Kidney epithelial cell (primary cell): Measurements from ENCODE around the gene ZNF469.

GRCh38 chr16:87836986-87837838 lies 32.1 kb downstream of the SLC7A5 start:
- RAMPAGE, long total RNA: no peak
- RRBS: no CpG with 5 or more reads among the region's 25 CpGs

DNA sequence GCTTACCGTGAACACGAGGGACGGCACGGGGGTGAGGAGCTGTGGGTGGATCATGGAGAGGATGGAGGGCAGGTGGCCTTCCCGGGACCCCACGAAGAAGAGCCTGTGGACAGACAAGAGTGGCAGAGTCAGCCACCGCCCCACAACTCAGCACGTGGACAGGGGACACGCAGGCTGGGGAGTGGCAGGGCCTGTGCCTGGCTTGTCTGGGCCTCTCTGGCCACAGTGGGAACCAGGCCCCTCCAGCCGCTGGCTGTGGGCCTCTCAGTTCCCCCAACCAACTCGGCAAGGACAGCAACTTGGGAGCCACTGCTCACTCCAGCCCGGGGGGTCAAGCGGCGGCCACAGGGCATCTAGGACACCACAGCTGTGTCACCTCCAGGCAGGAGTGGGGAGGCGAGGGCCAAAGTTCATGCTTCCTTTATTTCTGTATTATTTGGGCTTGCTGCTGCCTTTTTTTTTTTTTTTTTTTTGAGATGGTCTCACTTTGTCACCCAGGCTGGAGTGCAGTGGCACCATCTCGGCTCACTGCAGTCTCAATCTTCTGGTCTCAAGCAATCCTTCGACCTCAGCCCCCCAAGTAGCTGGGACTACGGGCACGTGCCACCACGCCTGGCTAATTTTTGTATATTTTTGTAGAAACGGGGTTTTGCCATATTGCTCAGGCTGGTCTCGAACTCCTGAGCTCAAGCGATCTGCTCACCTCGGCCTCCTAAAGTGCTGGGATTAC lies 31.3 kb downstream of the SLC7A5 start:
- RAMPAGE, long total RNA: no peak
- RRBS: no CpG with 5 or more reads among the region's 24 CpGs

DNA sequence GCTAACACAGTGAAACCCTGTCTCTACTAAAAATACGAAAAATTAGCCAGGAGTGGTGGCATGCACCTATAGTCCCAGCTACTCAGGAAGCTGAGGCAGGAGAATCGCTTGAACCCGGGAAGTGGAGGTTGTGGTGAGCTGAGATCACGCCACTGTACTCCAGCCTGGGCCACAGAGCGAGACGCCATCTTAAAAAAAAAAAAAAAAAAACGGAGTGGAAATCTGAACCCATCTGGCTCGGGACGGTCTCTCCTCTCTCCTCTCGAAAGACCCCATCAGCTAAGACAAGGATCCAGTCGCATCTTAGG lies 394 bp downstream of the CA5A start:
- RAMPAGE, long total RNA: no peak
- RRBS: no CpG with 5 or more reads among the region's 11 CpGs

- RAMPAGE, long total RNA: no peak
- RRBS: no CpG with 5 or more reads among the region's 9 CpGs
These were observed 2.3 kb upstream of the BANP start for GRCh38 chr16:87948957-87949402.

DNA sequence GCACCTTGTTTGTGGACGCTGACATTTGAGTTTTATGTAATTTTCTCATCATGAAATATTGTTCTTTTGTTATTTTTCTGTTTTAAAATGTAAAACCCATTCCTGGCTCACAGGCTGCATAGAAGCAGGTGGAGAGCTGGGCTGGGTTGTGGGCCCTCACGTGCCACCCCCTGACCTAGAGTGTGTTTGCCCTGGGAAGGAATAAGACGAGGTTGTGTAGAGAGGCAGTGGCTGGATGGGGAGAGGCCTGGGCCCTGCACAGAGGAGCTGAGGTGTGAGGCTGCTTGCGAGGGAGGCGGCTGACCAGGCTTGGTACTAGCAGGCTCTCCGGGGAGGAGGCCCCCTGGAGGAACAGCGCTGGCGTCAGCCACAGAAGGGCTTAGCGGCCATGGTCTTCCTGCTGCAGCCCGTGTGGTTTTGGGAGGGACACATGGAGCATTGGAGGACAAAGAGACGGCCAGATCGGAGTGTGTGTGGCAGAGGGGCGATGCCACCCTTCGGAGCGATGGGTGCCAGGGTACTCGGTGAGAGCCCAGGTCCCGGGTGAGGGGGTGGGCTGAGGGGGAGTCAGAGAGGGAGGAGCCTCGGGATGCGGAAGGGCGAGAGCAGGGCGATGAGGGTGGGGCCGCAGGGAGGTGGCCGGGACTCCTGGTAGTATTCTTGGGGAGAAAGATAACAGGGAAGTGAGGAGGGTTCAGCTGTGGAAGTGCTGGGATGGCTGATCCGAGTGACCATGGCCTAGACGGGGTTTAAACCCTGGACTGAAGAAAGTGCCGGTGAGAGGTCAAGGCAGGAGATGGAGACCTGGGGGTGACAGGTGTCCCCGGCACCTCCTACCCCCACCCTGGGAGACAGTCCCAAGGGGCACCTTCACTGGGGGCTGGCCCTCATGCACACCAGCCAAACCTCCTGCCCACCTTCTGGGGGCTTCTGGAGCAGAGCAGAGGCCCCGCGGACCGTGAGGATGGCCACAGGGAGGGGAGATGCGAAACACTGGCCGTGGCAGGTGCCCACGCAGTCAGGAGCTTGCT lies 8.3 kb downstream of the BANP start:
- RAMPAGE, long total RNA: no peak
- RRBS: 94% methylated on average over 2 of the region's 33 CpGs

DNA sequence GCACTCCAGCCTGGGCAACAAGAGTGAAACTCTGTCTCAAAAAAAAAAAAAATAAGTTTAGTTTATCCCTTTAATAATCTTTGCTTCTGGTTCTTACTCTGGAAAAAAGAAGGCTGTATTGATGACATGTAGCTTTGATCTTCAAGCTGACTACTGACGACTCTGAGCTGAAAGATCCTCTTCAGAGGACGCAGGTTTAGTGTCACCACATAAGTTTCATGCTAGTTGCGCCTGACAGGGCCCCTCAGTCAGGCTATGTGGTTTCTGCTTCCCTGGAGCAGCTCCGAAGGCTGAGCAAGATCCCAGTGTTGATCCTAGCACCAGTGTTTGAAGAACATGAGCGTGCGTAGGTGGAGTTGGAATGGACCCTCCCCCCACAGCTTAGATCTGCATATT lies 17.2 kb downstream of the BANP start:
- RAMPAGE, long total RNA: no peak
- RRBS: no CpG with 5 or more reads among the region's 6 CpGs

DNA sequence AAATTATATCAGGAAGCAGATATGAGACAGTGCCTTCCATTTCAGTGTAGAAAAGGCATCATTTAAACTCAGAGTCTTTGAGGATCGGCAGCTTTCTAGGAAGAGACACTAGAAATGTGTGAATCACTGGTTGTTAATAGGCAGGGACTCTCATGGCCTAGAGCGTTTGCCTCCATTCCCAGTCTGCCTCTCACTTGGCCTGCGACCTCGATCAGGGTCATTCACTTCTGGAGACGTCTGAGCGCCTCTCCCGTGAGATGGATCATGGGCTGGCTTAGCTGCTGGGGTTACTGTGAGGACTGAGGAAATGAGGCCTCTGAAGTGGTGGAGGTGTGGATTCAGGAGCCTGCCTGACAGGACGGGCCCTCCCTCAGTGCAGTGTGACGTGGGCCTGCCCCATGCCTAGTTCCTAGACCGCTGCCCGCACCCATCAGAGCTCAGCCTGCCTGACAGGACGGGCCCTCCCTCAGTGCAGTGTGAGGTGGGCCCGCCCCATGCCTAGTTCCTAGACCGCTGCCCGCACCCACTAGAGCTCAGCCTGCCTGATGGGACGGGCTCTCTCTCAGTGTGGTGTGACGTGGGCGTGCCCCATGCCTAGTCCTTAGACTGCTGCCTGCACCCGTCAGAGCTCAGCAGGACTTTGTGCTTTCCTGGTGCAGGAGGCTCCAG lies 61.9 kb downstream of the BANP start:
- RAMPAGE, long total RNA: no peak
- RRBS: no CpG with 5 or more reads among the region's 19 CpGs

DNA sequence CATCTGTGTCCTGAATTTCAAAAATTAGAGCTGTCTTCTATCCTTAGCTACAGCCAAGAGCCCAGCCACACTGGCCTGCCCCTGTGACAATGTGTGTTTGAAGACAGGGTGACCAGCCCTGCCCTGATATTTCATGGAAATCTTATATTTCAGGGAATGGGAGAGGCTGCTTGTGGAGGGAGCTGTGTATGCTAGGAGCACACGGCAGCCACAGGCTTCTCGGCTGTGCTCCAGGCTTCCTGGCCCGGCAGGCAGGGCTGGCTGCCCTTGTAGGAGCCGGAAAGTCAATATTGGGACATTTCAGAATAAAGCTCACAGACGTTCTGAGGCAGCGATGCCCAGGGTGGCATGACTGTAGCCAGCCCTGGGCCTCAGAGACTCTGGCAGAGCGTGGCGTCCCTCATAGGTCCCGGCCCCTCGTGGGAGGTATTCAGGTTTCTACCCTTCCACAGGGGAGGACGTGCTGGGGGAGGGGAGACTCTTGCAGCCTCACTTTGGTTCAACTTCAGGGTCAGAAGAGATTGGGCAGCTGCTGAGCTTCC lies 65.7 kb downstream of the BANP start:
- RAMPAGE, long total RNA: no peak
- RRBS: no CpG with 5 or more reads among the region's 11 CpGs

DNA sequence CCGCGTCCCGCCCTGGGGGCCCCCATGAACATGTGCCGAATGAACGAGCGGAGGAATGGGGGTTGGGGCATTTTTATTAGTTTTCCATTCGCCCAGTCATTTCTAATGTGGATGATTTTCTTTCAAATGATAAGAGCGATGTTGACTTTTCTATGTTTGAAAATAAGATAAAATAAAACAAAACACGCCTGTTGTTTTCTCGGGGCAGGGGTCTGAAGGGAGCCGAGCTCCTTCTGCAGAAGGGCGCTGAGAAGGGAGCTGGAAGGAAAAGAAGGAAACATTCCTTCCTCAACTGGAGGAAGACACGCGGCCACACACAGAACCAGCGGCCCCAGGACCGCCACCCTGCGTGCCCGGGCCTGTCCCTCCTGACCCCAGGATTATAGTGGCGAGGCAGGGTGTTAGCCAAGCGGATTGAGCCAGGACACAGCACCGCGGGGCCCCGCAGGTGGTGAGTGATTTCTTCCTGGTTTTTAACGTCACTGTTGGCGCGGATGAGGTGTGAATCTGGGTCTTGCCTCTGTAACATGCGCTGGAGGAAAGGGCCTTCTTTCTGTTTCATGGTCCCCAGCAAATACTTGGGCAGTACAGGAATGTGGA lies 158.8 kb upstream of the ZNF469 start:
- RAMPAGE, long total RNA: no peak
- RRBS: no CpG with 5 or more reads among the region's 27 CpGs

GRCh38 chr16:88382726-88383271 lies at the start of gene ZNF469:
ZNF469 (plus strand) TSS chr16:88382959.
- RAMPAGE, long total RNA: no peak
- RRBS: under 1% methylated on average over 20 of the region's 59 CpGs

- RAMPAGE, long total RNA: no peak
- RRBS: no CpG with 5 or more reads among the region's 25 CpGs
These were observed 17.6 kb downstream of the ZFPM1 start for GRCh38 chr16:88470674-88471044.

DNA sequence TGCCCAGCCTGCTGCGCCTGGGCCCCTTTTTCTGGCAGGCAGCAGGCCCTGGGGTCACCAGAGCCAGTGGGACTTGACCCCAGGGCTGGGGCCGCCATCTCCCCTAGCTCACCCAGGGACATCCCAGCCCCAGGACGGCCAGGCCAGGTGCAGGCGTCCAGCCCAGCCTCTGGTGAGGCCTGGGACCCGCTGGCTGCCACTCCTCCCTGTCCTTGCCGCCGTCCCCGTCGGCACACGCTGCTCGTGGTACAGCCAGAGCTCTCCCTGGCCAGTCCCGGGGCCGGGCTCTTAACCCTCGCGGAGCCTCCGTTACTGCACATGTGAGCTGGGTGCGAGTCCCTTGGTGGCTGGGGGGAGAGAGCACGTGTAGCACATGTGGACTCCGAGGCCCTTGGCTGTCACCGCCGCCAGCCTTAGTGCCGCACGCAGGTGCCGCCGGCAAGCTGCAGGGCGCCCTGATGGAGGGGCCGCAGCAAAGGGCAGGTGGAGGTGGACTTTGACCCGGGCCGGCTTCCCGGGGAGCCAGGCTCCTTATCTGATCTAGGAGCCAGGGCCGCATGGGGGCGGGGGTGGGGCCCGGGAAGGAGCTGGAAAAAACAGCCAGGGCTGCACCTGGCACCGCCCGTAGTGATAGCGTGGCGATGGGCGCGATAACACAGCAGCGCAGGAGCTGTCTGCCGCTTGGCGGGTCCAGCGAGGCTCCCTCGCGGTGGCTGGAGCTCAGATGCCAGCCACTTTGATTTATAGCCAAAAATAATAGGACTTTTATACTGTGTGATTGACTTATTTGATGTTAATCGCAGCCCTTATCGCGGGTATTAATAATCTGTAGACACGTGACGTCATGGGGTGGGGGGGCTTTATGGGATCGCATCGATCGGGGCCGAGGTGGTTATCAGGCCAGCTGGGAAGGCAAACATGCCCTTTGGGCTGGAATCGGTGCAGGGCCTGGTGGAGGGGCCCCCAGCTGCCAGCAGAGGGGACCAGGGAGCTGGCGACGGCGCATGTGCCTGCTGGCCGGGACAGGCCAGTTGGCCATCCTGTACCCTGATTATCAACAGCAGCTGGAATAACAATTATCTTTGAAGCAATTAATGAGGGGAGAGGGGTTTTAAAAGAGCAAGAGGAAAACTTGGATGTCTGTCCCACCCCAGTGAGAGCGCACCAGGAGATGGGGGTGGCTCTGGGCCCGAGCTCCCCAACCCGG lies 35.1 kb downstream of the ZFPM1 start:
- RAMPAGE, long total RNA: no peak
- RRBS: 54% methylated on average over 9 of the region's 62 CpGs

DNA sequence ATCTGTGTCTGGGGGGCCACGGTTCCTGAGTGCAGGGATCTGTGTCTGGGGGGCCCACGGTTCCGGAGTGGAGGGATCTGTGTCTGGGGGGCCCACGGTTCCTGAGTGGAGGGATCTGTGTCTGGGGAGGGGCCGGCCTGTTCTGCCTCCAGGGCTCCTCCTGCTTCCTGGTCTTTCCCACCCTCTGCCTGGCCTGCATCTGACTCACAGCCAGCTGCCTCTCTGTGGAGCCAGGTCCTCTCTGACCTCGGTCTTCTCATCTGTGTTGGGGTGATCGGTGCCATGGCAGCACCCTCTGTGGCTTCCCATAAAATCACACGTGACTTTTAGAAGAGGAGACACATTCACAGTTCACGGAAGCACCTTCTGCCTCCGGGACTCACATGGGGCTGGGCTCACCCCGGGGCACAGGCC lies 50.3 kb downstream of the ZFPM1 start:
- RAMPAGE, long total RNA: no peak
- RRBS: 77% methylated on average over 3 of the region's 11 CpGs

GRCh38 chr16:88533328-88534557 lies 36.5 kb upstream of the ZC3H18 start:
- RAMPAGE, long total RNA: no peak
- RRBS: 4% methylated on average over 82 of the region's 191 CpGs

DNA sequence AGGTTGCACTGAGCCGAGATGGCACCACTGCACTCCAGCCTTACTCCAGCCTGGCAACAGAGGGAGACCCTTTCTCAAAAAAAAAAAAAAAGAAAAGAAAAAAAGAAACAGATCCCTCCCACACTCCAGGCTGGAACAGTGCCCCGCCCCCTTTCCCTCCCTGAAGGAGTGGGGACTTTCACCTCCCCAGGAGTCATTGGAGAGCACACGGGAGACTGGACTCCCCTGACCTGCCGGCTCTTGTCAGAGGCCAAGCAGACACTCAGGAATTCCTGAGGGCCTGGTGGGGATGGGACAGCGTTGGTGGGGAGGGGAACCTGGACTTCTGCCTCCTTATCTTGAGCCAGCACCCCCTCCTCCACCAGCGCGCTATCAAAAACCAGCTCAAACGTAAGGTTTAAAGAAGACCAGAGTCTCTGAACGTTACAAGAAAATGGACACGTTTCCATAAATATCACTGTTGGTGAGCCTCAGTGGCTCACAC lies 2.9 kb downstream of the MVD start:
- RAMPAGE, long total RNA: no peak
- RRBS: no CpG with 5 or more reads among the region's 10 CpGs

DNA sequence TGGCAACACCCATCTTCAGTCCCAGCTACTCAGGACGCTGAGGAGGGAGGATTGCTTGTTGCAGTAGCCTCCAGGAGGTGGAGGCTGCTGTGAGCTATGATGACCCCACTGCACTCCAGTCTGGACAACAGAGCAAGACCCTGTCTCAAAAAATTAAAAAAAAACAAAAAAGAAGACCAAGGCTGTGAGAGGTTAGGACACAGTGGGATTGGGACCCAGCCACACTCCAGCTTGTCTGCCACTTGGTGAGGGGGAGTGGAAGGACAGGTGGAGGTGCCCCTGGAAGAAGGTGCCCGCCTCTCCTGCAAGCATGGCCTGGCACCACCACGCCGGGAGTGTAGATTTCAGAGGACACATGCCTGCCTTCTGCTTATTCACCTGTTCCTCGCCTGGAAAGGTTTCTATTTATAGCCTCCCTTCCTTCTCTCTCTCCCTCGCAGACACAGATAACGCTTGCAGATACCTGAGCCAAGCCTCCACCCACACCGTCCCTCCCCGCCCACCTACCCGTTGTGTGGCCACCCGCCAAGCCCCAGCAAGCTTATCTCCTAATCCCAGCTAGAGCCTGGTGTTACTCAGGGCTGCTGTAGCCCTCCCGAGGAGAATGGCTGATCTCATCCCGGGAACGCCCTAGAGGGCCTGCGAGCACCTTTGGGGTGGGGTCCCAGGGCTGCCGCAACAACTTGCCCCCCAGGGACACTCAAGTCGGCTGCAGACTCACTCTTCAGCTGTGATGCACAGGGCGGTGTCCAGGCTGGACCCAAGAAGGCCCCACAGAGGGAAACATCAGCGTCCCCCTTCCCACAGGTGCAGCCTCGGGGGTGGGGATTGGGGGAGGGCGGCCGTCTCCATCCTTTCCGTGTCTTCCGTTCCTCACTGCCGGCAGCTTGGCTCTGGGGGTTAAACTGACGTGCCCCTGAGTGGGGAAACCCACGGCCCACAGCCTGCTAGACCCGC lies 1.7 kb upstream of the SNAI3 start:
- RAMPAGE, long total RNA: no peak
- RRBS: no CpG with 5 or more reads among the region's 28 CpGs

GRCh38 chr16:88693194-88693508 lies 6.8 kb upstream of the SNAI3 start:
- RAMPAGE, long total RNA: no peak
- RRBS: no CpG with 5 or more reads among the region's 4 CpGs

- RAMPAGE, long total RNA: no peak
- RRBS: 1% methylated on average over 4 of the region's 30 CpGs
These were observed 417 bp downstream of the CTU2 start for GRCh38 chr16:88706637-88707203.

DNA sequence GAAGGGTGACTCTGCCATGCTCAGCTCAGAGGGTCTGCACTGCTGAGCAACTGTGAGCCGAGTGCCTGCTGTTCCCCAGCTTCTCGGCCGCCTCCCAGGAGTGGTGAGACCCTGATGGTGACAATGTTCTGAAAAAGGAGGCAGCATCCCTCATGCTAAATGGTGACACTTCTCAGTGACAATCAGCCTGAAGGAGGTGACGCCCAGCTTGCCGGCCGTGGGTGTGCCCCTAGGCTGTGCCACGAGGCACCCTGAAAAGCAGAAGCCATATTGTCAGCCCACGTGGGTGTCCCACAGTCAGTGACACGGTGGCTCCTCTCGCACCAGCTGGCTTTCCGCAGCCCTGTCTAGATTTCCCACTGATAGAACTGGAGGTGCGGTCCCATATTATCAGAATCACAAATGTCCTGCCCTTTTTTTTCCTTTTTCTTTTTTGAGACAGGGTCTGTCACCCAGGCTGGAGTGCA lies 3.3 kb downstream of the PIEZO1 start:
- RAMPAGE, long total RNA: no peak
- RRBS: no CpG with 5 or more reads among the region's 12 CpGs

DNA sequence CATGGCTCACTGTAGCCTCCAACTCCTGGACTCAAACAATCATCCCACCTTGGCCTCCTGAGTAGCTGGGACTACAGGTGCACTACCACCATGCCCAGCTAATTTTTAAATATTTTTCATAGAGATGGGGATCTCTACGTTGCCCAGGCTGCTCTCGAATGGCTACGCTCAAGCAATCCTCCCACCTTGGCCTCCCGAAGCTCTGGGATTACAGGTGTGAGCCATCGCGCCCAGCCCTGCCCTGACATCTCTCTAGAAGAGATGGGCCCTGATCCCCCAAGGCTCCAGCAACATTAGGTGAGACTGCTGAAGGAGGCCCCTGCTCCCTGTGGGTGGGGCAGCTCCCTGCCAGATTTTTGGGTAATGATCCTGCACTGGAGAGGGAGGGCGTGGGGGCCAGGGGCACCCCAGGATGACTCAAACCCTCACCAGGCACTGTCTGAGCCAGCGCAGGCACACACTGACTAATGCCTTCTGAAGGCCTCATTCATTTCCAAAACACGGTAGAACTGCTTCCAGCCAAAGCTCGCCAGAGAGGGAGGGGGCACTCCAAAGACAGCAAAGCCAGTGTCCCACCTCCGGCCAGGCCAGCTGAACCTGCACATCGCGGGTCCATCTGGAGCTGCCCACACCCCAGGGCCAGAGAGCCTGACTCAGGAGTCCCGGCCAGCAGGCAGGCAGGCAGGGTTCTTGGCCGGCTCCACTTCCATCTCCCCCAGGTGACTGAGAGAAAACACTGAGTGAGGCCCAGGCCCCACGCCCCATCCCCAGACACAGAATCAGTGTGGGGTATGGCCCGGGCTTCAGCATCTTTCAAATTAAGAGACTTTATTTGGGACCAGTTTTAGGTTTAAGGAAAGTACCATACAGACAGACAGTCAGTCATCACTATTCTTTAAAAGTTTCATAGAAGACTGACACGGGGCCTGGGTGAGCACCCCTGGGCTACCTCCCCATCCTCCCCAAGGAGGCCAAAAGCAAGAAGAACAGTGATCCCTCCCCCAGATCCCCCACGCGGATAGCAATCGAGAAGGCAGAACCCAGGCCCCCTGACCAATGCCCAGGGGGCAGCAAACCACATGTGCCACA lies 2.5 kb downstream of the PIEZO1 start:
- RAMPAGE, long total RNA: no peak
- RRBS: 13% methylated on average over 4 of the region's 21 CpGs